ENCODE measurements around the genes SOAT2 and HOXC13.

DNA sequence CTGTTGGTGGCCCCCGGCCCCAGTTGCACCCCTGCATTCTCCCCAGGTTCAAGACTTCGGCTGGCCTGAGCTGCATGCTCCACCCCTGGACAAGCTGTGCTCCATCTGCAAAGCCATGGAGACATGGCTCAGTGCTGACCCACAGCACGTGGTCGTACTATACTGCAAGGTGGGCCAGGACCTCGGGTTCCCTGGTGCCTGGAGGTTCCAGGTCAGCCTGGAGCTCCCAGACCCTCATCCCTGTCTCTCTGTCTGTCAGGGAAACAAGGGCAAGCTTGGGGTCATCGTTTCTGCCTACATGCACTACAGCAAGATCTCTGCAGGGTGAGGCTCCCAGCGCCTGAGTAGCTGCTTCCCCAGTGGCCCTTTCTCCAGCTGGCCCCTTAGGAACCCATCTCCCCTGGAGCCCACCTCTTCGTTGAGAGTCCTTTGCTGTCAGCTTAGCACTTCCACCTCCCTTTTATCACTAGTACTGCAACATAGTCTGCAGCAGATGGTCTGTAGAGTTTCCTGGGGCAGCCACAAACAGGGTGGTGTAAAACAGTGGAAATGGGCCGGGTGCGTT lies 5.7 kb downstream of the TNS2 start:
- CAGE, long polyA plus RNA, result no peak
- RRBS, result 79% methylated on average over 1 of the region's 10 CpGs

GRCh38 chr12:53056769-53057196 lies 6.9 kb downstream of the TNS2 start:
- CAGE, long polyA plus RNA, result no peak
- RRBS, result no CpG with 5 or more reads among the region's 5 CpGs

DNA sequence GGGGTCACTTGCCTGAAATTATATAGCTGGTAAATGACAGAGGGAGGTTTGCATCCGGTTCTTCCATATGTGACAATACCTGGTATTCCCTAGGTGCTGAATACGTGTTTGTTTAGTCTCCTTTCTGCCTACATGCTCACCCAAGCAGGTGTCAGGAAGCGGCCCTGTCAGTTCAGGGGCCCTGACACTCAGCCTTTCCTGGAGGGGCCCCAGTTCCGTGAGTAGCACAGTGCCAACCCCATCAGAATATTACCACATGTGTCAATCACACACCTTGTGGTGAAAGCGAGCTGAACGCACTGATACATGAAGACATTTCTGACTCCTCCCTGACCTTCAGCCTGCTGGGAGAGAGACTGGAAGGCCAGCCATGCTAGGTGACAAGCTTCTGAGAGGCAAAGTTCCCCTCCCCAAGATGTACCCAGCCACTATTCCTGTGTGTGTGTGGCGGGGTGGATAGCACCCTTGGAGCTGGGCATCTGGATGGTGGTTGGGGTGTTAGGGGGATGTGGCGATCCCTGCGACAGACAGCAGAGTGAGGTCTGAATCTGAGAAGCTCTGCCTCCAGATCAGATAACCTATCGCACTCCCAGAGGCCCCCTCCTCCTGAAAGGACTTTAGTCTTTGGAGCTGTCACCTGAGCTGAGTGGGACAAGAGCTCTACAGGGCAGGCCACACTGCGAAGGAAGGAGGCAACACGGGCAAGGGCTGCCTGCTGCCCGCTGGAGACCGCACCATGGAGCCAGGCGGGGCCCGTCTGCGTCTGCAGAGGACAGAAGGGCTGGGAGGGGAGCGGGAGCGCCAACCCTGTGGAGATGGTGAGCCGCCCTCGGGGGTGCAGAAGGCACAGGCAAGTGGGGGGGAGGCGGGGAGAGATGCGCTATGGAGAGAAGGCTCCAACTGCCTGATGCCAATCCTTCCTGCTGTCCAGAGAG lies at the start of gene SOAT2:
SOAT2 (plus strand) TSS at position 645 of the 935 bp plus-strand sequence.
- CAGE, long polyA plus RNA, result no peak
- RRBS, result no CpG with 5 or more reads among the region's 23 CpGs

- CAGE, long polyA plus RNA, result no peak
- RRBS, result no CpG with 5 or more reads among the region's 3 CpGs
Observed at GRCh38 chr12:53229410-53229900, 2.6 kb downstream of the RARG start.

DNA sequence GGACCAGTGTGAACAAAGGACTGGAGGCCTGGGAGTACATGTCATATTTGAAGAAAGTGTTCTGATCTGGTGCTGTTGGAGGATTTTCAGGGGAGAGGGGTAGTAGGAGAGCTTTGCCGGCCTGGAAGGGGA lies 205 bp upstream of the ENSG00000283536 start:
- CAGE, long polyA plus RNA, result no peak
- RRBS, result no CpG with 5 or more reads among the region's 1 CpG

DNA sequence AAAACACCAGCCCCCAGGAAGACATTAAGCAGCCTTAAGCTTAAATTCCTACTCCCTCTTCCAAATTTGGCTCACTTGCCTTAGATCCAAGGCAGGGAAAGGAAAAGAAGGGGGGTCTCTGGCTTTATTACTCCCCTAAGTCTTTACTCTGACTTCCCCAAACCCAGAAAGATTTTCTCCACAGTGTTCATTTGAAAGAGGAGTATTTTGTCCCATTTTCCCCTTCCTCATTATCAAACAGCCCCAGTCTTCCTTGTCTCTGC lies 8.4 kb upstream of the AMHR2 start:
- CAGE, long polyA plus RNA, result no peak

- CAGE, long polyA plus RNA, result no peak
- RRBS, result no CpG with 5 or more reads among the region's 5 CpGs
Observed at GRCh38 chr12:53478968-53479871, 20.0 kb downstream of the MAP3K12 start.

GRCh38 chr12:53499900-53500578 lies 781 bp upstream of the MAP3K12 start:
- CAGE, long polyA plus RNA, result no peak
- RRBS, result no CpG with 5 or more reads among the region's 12 CpGs

- CAGE, long polyA plus RNA, result no peak
- RRBS, result 62% methylated on average over 2 of the region's 17 CpGs
Observed at GRCh38 chr12:53505147-53505749, 2.0 kb downstream of the NPFF start.

- CAGE, long polyA plus RNA, result no peak
- RRBS, result no CpG with 5 or more reads among the region's 22 CpGs
Observed at GRCh38 chr12:53746445-53746931, 19.2 kb upstream of the CALCOCO1 start.

GRCh38 chr12:53938177-53939436 lies at the start of gene HOXC13:
Gene HOXC13, plus strand, starts transcription at chr12:53938831.
- CAGE, long polyA plus RNA, result no peak
- RRBS, result 3% methylated on average over 24 of the region's 98 CpGs

DNA sequence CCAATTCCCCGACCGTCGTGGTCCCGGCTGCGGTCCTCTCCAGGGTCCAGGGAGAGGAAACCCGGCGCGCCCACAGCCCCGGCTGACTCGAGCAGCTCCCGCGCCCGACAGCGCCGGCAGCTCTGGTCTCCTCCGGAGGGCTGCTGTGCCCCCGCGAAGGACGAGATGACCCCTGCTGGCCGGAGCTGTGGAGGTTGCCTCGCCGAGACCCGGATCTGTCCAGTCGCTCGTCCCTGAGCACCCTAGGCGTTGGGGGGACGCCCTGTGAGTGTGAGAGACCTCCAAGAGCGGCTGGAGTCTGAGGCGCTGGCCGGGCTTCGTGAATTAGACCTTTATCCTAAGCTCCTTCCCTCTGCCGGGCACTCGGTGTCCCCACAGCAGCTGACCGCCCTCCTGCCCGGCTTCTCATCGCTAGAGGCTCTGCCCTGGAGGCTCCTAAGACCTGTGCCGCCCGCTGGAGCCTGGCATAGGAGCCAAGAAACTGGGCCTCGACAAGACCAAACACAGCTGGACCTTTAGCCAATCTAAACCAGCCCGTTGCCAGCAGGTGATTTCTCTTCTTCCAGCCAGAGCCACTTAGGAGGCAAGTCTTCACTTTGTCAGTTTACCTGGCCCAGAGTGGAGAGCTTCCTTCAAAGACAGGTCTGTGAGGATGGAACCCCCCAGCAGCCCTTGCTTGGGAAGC lies 6.8 kb downstream of the HOXC12 start:
- CAGE, long polyA plus RNA, result no peak
- RRBS, result 22% methylated on average over 23 of the region's 40 CpGs

GRCh38 chr12:53989778-53990189 lies 4.8 kb downstream of the HOXC10 start:
- CAGE, long polyA plus RNA, result no peak
- RRBS, result no CpG with 5 or more reads among the region's 9 CpGs

GRCh38 chr12:53990914-53991468 lies 6.0 kb downstream of the HOXC10 start:
- CAGE, long polyA plus RNA, result no peak
- RRBS, result no CpG with 5 or more reads among the region's 15 CpGs

DNA sequence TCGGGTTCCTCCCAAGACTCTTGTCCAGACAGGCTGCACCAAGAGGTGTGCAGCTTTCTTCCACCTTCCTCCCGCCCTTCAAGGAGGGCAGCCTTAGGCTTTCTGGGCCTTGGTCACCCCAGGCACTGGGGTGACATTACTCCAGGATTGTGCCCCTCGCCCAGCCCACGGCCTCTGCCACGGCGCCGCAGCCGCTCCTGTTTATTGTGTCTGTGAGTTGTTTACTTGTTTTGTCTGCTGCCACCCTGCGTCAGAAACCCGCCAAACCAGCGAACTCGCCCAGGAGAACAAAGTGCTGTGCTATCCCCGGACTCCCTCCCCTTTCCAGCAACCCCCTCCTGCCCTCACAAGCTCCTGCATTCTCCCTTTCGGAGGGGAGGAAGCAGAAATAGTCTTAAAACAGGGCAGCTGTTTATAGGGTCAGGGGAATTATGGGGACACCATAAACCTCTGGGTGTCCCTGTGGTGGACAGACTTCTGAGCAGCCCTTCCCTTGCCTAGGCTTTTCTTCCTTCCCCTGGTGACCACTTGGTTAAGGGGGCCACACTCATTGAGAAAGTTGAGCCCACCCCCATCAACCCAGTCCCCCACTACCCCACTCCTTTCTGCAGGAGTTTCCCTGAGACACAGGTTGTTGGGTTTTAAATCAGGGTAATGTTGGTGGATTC lies 6.5 kb upstream of the HOXC6 start:
- CAGE, long polyA plus RNA, result no peak
- RRBS, result no CpG with 5 or more reads among the region's 14 CpGs

DNA sequence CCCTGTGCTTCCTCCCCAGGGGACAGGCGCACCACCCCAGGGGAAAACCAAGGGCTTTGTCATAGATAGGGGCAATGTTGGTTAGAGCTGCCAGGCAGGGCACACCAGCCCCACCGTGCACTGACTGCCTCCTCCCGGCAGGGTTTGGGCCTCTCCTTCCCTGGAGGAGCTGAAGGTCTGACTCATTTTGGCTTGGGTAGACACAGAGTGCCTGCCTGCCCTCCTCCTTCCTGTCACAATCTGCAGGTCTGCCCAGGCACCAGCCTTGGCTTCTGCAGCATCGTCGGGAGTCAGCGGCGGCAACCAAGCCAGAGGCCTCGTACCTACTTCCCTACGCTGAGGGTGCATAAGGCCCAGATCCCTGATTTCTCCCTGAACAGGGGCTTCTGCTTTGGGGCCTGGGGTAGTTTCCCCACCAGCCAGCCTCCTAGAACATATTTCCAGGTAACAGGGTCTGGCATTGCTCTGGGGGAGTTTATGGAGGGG lies 4.1 kb downstream of the HOXC5 start:
- CAGE, long polyA plus RNA, result no peak
- RRBS, result no CpG with 5 or more reads among the region's 9 CpGs

DNA sequence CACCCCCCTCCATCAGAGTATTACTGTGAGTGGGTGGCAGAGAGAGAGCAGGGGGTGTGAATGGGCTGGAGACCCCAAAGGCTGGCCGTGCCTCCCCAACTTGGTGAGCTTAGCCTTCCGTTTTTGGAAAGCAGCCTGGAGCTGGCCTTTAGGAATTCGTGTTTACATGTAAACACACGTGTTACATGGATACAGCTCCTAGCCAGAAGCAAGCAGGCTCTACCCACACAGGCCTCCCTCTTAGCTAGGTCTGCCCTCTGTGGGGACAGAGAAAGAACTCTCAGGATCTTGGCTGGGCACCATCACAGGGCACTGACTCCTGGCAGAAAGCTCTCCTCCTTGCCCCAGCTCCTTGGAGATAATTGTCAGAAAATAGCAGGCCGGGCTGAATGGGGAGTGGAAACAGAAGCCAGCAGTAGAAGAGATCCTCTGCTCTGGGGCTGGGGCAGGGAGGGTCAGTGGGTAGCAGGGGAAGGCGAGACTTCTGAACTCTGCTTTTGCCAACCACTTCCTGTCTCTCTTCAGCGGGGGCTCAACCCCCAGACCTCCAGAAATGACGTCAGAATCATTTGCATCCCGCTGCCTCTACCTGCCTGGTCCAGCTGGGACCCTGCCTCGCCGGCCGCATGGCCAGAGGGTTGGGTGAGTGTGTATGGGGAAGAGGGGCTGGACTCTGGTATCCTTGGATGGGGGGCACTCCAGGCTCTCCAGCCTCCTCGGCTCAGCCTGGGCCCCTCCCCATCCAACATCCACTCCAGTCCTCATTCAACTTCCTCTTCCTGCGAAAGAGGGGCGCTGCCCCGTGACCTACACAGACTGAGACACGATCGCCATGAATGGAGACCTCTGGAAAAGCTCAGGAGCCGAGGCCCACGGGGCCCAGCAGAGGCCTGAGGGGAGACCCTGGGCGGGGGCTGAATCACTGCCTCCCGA lies 734 bp upstream of the HOXC4 start:
- CAGE, long polyA plus RNA, result no peak
- RRBS, result no CpG with 5 or more reads among the region's 22 CpGs

DNA sequence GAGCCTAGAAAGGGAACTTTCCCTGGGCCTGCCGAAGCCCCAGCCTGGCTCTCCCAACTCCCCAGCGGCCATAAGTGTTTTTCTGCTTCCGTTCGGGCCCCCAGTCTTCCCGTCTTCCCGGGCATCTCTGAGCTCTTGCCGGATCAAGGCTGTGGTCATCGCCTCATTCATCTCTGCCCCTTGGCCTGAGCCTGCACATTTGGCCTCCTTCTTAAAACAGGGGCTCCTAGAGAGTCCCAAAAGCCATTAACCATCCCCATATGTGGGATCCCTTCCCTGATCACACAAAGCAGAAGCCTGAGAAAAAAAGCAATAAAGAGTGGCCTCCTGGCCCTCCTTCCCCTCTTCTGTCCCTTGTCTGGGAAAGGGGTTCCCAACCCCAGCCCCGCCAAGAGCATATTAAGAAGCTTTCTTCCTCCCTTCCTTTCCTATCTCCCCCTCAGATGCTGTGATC lies 26.8 kb downstream of the HOXC4 start:
- CAGE, long polyA plus RNA, result no peak
- RRBS, result no CpG with 5 or more reads among the region's 9 CpGs

- CAGE, long polyA plus RNA, result no peak
- RRBS, result 2% methylated on average over 20 of the region's 68 CpGs
Observed at GRCh38 chr12:54125692-54127019, 62.6 kb downstream of the SMUG1 start.

DNA sequence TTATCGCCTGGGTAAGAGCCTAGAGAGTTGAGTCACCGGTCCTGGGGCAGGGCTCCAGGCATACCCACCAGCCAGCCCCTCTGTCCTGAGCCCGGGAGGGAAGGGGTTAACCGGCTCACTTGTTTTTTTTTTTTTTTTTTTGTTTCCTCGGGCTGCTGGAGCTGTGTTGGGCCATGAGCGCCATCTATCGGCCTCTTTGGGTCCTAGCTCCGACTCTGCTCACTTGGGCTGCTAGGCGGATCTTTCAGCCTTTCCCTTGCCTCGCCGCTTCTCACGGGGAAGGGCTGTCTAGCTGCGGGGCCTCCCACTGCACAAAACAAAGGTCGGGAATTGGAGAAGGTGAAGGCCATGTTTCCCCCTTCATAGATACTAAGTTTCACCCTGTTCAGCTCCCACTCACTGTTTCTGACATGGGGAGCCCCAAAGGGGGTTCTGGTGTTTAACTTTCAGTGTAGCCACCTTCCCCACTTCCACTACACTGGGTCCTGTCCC lies 2.8 kb upstream of the SMUG1 start:
- CAGE, long polyA plus RNA, result no peak
- RRBS, result 3% methylated on average over 2 of the region's 14 CpGs

Data from mammary epithelial cell (primary cell).